Urinary bladder (tissue), 3 donors: ENCODE results near the gene TGFB1.

GRCh38 chr19:40669775-40670113 is 20.7 kb downstream of the NUMBL start:
- PRO-cap: no peak
- RAMPAGE, long total RNA: no peak

DNA sequence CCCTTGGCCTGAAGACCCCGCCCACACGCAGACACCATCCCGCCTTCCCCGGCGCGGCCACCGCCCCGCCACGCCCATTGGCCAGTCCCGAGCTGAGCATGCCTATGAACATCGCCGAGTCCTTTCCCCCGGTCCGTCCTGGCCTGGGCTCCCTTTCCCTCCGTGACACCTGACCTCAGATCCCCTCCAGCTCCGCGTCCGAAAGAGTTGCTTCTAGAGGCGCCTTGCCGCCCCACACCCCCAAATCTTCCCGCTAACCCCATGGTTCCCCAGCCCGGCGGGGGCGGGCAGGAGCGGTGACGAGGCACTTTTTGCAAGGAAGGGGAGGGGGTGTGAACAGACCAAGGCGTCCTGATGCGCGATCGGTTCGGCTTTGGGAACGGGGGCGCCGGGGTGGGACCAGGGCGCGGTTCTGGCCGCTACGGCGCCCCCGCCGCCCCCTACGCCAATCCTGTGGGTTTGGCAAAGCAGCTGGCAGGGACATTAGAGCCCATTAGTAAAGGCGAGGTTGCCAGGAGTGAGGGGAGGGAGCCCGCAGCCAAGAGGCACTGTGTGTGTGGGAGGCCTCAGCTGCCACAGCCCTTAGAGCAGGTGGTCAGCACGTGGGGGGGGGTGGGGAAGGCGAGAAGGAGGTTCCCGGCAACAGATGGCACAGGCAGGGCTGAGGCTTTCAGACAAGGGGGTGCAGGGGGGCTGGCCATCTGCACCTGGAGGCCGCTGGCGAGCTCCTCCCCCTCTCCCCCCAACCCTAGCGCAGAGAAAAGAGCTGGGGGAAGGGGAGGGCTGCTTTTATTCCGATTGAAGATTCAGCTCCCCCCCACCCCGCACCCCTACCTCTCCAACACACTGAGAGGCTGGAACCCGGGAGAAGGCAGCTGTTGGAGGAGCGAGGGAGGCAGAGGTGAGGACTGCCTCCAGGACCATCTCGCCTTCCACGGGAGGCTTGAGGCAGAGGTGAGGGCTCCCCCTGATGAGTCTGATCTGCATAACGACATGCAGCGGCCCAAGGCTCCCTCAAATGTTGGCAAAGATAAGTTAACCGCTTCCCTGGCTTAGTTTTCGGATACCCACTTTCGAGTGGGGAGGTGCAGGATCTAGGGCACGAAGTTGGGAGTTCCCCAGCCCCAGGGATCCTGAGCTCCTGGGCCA is 681 bp upstream of the NUMBL start:
- PRO-cap: bidirectional peak, plus-strand start at position 84 of the sequence, minus-strand start outside the sequence
- RAMPAGE, long total RNA: no peak

GRCh38 chr19:40750785-40751129 is 246 bp upstream of the SNRPA start:
- PRO-cap: bidirectional peak, plus-strand start at chr19:40750902, minus-strand start at chr19:40750487; bidirectional peak, plus-strand start at chr19:40751209, minus-strand start at chr19:40751066
- RAMPAGE, long total RNA: no peak

GRCh38 chr19:40804954-40806190 is 6.4 kb downstream of the EGLN2 start:
- PRO-cap: no peak
- RAMPAGE, long total RNA: no peak

DNA sequence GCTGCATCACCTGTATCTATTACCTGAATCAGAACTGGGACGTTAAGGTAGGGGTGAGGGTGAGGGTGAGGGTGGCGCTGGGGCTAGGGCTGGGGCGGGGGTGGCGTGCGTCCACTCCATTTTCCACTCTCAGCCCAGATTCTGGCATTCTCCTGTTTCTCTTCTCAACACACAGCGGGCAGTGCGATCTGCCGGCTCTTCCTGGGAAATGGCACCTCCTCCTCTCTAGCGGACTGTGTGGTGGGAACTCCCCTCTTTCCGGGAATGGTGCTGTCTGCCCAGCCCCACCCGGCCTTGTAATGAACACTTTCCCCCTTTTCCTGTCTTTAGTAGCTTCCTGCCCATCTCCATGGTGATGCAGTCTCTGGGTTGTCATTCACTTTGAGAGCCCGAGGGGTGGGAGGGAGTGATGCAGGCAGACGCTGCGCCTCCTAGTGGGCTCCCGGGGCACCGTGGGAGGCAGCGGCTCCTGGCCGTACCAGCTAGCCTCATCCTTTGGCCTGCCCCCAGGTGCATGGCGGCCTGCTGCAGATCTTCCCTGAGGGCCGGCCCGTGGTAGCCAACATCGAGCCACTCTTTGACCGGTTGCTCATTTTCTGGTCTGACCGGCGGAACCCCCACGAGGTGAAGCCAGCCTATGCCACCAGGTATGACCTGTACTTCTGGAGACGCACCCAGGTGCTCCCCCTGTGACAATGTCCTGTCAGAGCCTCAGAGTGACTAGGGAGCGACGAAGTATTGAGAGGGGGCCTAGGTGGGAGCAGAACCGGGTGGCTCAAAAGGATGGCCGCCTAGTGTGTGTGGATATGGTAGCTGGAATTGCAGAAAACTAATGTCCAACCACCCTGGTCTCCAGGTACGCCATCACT is 7.9 kb downstream of the EGLN2 start:
- PRO-cap: unidirectional peak, minus-strand start at position 203 of the sequence
- RAMPAGE, long total RNA: no peak

- PRO-cap: no peak
- RAMPAGE, long total RNA: no peak
These were observed 49.3 kb upstream of the CYP2B6 start for GRCh38 chr19:40941673-40942357.

- PRO-cap: no peak
- RAMPAGE, long total RNA: no peak
These were observed 1.8 kb downstream of the CYP2A13 start for GRCh38 chr19:41090014-41090578.

DNA sequence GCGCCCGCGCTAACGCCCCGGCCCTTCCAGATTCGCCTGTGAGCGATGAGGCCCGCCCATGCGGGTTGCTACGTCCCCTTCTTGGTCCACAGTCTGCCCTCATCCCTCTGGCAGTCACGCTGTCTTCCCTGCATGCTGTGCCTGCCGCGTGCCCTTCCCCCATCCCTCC is 13.7 kb downstream of the CYP2F1 start:
- PRO-cap: no peak
- RAMPAGE, long total RNA: no peak

DNA sequence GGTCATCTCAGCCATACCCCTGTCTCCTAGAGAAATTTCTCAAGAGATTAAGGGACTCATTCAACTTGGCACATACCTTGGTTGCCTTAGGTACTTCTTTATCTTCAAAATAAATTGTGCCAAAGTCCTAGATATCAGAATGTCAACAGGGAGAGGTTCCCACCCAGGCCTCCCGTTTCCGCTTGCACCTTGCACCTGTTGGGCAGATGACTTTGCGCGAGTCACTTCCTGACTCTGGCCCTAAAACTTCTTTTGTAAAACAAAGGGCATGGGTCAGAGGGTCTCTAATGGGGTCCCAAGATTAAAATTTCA is 25.9 kb upstream of the CYP2S1 start:
- PRO-cap: no peak
- RAMPAGE, long total RNA: no peak

DNA sequence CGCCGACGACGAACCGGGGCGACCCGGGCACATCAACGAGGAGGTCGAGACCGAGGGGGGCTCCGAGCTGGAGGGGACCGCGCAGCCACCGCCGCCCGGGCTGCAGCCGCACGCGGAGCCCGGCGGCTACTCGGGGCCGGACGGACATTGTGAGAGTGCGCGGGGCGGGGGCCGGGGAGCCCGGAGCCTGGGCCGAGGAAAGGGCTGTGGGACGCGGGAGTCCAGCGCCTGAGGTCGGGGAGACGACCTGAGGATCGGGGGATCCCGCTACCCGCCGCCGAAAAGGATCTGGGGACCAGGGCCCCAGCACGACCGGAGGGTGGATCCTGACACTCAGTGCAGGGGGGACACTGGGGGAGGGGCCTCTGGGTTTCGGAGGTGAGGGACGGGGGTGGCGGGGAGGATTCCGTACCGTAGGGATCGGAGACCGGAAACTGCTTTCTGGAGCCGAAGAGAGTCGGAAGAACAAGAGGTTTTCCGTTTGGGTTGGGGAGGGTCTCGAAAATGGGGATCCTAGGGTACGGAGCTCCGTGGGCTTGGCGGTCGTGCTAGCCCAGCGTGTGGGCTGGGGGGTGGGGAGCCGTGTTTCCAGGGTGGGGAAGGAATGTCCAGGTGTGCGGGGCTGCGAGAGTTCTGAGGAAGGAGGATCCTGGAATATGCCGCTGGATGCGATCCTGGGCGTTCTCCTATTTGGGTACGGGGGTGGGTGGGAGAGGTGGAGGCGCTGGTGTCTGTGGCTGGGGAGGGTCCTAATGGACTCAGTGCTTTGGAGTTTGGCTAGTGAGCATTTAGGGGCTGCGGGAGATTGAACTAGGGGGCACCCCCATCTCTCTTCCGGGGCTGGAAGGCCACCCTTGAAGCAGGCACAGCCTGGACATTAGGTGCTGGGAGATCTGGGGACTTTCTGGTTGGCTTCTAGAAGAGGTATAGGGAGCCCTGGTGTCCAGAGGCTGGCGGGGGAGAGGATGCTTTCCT is 765 bp downstream of the HNRNPUL1 start:
- PRO-cap: unidirectional peak, plus-strand start at position 153 of the sequence; unidirectional peak, minus-strand start at position 290 of the sequence
- RAMPAGE, long total RNA: no peak

DNA sequence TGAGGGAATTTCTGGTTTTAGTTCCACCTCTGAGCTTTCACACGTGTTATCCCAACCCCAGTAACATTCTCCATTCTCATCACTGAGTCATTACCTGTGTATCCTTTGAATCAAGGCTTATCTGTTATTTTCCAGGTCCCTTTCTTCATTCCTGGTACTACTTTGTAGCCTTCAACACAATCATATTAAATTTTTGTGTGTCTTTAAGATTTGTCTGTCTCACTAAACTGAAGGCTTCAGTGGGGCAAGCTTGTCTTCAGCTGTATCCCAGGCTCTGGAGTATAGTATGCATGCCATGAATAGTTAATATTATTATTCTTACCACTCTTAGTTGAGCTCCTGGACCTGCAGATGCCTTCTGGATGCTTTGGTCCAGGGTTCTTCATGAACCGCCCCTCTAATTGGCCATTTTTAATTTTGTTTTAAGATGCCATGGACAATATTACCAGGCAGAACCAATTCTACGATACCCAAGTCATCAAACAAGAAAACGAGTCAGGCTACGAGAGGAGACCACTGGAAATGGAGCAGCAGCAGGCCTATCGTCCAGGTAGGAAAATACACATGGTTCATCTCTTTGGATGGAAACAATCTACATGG is 3.7 kb downstream of the HNRNPUL1 start:
- PRO-cap: no peak
- RAMPAGE, long total RNA: no peak

DNA sequence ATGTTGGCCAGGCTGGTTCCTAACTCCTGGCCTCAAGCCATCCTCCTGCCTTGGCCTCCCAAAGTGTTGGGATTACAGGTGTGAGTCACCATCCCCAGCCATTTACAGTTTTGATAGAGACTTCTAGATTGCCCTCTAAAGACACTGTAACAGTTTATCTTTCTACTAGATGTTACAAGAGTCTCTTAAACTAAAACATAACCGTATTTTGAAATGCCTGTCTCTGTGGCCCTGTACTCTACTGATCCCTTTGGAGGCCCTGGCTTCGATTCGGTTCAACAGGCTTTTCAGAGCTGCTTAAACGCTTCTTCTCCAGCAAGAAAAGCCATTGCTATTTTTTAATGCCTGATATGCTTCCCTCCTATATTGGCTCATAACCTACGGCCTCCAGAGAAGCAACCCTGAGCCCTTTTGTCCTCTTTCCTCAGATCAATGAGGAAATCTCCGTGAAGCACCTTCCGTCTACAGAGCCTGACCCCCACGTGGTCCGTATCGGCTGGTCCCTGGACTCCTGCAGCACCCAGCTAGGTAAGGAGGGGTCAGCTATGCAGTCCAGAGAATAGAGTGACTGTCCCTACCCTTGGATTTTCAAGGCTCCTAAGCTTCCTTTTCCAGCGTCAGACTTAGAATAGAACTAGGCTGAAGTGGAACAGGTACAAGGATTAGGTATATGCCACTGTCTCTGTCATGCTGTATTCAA is 14.6 kb downstream of the HNRNPUL1 start:
- PRO-cap: no peak
- RAMPAGE, long total RNA: no peak

- PRO-cap: unidirectional peak, plus-strand start at chr19:41295424
- RAMPAGE, long total RNA: no peak
These were observed 14.8 kb upstream of the CCDC97 start for GRCh38 chr19:41295034-41295655.

GRCh38 chr19:41316594-41317693 is 7.0 kb downstream of the CCDC97 start:
- PRO-cap: no peak
- RAMPAGE, long total RNA: no peak

GRCh38 chr19:41320277-41320521 is 10.2 kb downstream of the CCDC97 start:
- PRO-cap: no peak
- RAMPAGE, long total RNA: no peak

GRCh38 chr19:41321449-41322354 is 11.7 kb downstream of the CCDC97 start:
- PRO-cap: no peak
- RAMPAGE, long total RNA: no peak

- PRO-cap: no peak
- RAMPAGE, long total RNA: no peak
These were observed 14.3 kb downstream of the CCDC97 start for GRCh38 chr19:41324394-41324639.

- PRO-cap: bidirectional peak, plus-strand start at chr19:41353724, minus-strand start at chr19:41353616; unidirectional peak, minus-strand start at chr19:41353730; bidirectional peak, plus-strand start at chr19:41354158, minus-strand start at chr19:41353951
- RAMPAGE, long total RNA: no peak
These were observed at the start of gene TGFB1 for GRCh38 chr19:41353522-41354357. Gene TGFB1, minus strand, starts transcription at chr19:41353922.

- PRO-cap: no peak
- RAMPAGE, long total RNA: no peak
These were observed 3.6 kb downstream of the B9D2 start for GRCh38 chr19:41360337-41360798.

DNA sequence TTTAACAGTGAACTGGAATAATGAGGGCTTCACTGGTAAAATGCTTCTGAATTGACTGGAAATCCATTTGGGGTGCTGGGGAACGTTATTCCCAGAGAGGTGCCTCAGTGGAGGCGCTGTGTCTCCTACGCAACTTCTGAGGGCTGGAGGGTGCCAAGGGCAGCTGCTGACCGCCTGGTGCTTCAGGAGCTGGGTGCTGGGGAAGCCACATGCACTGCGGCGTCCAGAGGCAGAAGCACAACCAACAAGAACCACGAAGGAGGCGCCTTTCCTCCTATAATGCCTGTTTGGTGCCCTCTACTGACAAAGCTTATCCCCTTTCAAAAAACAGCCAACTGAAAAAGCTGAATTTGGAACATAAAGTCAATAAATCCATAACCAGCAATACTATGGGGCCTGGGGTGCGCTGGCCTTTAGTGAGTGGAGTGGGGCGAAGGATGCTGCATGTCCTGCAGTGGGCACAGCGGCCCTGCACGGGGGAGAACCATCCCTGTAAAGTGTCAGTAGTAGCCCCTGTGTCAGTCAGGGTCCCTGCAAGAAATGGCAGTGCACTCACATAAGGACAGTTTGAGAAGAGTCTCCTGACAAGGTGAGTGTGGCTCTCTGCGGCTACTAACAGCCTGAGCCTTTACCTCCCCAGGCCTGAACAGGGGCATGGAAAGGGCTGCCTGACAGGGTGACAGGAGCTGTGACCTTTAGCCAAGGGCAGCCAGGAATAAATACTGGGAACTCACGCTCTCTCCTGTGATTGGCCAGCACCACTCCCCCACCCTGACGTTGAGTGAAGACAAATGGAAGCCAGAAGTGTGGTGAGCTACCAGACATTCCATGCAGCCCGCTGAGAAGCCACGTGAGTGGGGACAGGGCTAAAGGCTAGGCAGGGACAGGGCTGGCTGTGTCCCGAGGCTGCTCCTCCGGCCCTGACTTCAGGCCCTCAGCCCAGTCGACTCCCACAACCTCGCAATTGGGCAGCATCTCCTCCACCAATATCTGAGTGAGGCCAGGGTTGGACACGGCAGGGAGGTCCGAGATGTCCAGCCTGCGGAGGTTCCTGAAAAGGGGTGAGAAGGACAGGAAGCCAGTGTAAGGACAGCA is 4.5 kb upstream of the B3GNT8 start:
- PRO-cap: no peak
- RAMPAGE, long total RNA: no peak